Hair follicular keratinocyte (primary cell): ENCODE measurements around the genes PSMF1, SDCBP2 and STK35.

DNA sequence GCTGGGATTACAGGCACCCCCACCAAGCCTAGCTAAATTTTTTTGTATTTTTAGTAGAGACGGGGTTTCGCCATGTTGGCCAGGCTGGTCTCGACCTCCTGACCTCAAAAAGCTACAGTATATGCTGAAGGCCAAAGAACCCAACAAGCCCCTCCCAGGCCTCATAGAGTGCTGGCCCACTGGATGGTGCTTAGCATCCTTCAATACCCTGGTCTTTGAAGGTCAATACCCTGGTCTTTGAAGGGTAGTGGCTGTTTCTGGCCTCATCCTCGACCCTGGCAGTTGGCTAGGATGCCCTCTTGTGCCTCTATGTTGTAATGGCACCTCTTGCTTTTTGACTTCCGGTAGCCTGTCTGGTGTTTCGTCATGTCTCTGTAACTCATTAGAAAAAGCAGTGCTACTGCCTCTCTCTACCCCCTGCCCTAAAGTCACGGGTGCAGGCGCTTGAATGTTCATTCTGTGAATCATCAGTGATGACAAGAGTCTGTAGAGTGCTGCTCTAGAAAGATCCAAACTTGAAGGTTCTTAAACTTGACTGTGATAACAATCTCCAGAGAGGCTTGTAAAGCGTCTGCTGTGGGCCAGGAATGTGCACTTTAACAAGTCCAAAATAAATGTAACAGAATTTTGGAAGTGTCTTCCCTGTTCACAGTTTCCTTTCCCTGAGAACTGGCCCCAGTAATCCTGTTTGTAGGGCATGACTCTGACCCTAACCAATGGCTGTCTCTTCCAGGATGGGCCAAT lies 28.3 kb downstream of the RSPO4 start:
- RAMPAGE, long total RNA, result no peak

DNA sequence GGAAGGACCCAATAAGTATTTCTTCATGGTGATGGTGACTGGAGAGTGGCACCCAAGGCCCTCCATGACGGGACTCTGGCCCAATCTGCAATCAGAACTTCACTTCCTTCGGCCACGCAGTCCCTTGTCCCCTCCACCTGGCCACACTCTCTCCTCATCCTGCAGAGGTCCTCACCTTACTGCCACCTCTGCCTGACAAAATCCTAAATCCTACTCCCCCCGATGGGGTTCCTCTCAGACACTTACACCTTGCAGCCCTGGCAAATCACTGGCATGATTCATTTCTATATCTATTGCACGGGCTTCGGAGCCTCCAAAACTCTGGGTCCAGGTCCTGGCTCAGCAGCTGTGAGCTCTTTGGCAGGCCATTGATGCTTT lies 5.4 kb downstream of the RSPO4 start:
- RAMPAGE, long total RNA, result no peak

- RAMPAGE, long total RNA, result start-site peak on the plus strand at chr20:1118623-1118660, 82 and 87 reads in 2 replicates
Observed at GRCh38 chr20:1118534-1119674, at the start of gene PSMF1. Gene PSMF1, plus strand, starts transcription at chr20:1118602.

GRCh38 chr20:1328988-1329932 lies at the start of gene SDCBP2:
Gene SDCBP2, minus strand, starts transcription at chr20:1329139.
- RAMPAGE, long total RNA, result no peak

DNA sequence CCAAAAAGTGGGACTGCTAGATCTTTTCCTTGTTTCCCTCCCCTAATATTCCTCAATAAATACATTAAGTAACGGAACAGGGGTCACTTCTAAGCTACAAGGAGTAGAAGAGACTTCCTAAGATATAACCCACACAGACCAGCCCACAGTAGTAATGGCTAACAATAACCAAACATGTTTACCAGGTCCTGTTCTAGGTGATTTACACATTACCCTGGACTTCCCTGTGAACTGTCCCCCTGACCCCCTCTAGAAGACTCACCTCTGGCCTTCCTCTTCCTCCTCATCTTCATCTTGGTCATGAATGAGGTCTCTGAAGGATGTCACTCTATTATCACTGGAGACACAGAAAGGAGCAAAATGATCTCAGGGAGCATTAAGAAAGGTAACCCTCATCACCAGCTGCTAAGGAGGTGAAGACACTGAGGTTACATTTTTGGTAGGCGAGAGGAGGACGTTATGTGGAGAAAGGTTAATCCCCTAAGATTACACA lies 8.7 kb downstream of the NSFL1C start:
- RAMPAGE, long total RNA, result no peak

- RAMPAGE, long total RNA, result no peak
Observed at GRCh38 chr20:1618995-1619552, 735 bp downstream of the SIRPB1 start.

DNA sequence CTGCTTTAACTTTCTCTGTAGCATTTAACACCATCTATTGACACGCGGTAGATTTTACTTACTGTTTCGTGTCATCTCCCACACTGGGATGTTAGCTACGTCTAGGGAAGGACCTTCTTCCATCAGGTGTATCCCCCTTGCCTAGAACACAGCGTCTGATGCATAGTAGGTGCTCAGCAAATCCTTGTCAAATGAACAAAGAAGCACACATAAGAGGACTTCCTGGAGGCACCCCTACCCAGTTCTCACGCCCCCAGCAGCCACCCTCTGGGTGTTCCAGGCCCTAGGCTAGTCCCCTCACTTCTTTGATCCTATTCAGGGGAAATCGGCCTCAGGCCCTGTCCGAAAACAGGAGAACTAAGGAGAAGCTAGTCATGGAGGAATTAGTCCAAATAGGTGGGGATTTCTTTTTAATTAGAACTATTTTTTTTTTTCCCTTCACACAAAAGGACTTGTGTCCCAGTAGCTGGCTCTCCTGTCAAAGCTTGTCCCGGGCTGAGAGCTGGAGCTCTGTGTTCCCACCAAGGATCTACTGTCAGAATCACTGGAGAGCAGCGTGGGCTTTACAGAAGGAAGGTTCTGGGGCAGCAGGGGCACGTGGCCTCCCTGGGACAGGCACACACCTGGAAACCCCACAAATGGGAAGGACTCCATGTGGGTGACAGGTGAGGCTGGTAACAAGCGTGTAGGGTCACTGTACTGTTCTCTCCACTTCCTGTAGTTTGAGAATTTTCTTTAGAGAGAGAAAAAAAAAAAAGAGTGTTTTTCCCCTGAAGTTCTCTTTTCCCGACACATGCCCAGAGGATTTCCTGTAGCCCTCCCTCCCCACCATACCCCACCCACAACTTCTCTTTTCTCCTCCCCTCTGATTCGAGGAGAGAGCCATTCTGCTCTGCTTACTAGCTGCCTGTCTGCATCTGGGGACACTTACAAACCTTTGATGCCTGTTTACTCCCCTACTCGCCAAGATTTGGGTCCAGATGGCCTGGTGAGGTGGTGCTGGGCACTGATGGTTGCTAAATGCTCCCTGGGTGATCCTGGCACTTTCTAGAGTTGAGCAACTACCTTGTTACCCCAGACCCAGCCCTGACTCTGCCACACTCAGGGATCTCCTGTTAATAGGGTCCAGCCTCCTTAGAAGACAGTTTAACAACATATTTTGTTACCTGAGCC lies 84.3 kb upstream of the SIRPA start:
- RAMPAGE, long total RNA, result no peak

GRCh38 chr20:1839824-1840529 lies 55.2 kb upstream of the SIRPA start:
- RAMPAGE, long total RNA, result no peak

DNA sequence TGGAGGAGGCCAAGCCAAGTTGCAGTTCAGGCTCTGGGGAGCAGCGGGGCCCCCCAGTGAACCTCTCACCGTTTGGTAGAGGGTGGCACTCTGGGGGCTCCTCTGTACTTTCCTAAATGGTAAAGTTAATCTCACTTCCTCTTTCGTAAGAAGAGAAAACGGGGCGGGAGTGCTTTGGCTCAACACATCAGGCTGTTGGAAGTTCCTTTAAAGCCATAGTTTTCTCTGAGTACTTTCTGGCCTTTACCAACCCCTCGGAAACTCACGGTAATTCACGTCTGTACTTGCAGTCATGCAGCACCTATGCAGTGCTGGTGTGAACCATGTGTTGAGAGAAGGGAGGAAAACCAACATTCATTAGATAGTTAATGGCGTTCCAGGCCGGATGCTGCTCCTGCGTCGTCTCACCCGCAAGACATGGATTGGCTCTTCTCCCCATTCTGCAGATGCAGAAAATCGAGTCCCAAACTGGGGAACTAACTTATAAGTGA lies 2.9 kb downstream of the SIRPA start:
- RAMPAGE, long total RNA, result no peak

- RAMPAGE, long total RNA, result no peak
Observed at GRCh38 chr20:1904153-1904526, 8.9 kb downstream of the SIRPA start.

DNA sequence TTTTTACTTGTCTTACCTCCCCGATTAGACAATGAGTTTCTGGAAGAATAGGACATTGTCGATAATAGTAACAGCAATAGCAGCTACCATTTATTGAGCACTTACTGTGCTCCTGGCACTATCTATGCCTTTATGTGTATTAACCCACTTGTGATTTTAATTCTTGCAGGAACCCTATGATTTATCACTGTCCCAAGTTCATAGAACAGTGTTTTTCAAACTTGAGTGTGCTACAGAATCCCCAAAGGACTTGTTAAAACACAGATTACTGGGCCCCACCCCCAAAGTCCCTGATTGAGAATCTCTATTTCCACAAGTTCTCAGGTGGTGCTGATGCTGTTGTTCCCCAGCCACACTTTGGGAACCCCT lies 35.7 kb downstream of the SIRPA start:
- RAMPAGE, long total RNA, result no peak

GRCh38 chr20:1935236-1936255 lies 40.3 kb downstream of the SIRPA start:
- RAMPAGE, long total RNA, result no peak

- RAMPAGE, long total RNA, result no peak
Observed at GRCh38 chr20:1939539-1939910, 44.3 kb downstream of the SIRPA start.

DNA sequence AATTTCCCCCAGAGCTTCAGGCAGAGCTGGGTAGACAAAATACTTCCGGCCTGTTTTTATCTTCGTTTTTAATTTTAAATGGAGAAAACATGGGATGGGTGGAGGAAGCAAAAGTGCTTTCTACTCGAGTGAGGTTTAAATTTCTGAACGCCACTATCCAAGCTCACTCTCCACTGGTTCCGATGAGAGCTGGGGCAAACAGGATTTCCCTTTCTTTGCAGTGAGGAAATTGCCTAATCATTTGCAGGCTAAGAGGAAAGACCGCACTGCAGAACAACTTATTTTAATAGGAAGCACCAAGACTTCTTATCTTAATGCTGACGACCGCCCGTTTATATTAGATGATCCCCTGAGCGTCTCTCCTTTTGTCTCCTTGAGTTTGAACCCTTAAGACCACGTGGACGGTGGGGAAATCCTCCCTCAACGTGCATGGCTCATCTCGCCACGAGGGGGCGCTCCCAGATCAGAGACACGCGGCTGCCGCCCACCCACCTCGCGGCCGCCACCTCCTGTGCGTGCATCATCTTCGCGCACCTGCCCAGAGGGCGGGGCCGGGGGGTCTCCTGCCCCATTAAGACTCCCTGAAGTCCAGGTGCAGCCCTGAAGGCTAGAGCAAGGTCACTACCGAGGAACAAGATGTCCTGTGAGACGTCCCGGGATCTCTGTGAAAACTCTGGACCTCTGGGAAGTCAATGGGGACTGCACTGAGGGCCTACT lies 28.3 kb downstream of the PDYN start:
- RAMPAGE, long total RNA, result no peak

DNA sequence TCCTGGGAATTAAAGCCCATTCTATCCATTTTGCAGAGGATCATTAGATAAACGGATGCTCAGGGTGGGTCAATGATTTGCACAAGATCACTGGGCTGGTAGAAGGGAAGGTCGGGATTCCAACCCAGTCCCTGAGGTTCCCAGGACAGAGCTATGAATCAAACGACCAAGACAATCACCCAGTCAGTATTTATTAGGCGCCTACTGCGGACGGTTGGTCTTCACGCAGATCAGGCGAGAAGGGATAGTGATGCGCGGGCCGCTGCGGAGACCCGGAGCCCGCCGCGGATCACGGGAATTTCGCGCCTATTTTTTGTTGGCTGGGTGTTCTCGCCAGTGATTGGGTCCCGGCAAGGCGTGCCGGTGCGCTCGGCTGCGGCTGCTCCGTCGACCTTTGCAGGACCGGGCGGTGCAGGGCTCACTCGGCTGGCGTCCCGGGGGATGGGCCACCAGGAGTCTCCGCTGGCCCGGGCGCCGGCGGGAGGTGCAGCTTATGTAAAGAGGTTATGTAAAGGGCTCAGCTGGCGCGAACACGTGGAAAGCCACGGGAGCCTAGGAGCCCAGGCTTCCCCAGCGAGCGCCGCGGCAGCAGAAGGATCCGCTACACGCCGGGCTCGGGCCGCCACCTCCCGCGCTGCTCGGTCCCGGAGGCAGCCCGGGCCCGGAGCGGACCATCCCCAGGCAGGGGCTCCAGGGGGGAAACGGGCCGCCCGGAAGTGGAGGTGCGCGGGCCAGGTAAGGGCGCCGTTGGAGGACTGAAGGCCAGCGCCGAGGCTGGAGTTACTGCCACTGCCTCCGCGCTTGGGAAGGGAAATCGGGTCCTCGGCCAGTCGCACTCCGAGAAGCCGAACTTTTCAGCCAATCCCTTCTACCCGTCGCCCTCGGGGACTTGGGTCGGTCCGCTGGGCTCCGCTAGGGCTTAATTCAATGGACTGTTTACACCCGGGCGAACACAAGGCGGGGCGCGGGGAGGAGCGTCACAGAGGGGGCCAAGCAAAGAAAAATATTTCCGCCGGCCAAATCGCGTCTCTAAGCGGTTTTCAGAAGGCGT lies at the start of gene STK35:
Gene STK35, plus strand, starts transcription at position 387 of the 1,051 bp plus-strand sequence.
- RAMPAGE, long total RNA, result no peak

GRCh38 chr20:2142492-2143175 lies 41.0 kb downstream of the STK35 start:
- RAMPAGE, long total RNA, result no peak

GRCh38 chr20:2234787-2235242 lies 61.0 kb upstream of the TGM3 start:
- RAMPAGE, long total RNA, result no peak

- RAMPAGE, long total RNA, result no peak
Observed at GRCh38 chr20:2236922-2237420, 58.8 kb upstream of the TGM3 start.

DNA sequence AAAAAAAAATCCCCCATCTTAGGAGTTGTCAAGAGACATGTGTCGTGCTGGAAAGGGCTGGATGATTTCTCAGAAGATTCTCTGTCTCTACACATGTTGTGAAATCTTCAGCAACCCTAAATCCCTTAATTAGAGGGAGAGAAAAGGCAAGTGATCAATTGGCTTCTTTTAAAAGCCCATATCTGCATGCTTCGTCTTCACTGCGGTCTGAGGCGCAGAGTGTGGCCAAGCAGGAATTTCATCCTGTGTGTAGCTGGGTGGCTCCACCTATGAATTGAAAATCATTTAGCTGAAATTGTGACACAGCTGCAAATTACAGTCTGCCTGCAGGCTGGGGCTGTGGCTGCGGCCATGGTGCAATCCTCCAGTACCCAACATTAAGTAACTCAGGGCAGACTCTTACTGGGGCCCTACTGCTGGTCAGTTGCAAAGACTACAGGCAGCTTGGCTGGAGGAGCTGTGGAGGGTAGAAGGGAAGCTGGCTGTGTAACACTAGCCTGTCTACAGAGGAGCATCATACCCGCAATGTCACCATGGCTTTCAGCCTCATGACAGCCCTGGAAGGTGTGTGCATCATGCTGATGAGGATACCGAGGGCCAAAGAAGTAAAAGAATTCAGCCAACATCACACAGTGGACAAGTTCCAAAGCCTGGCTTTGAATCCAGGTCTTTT lies 3.1 kb upstream of the TGM3 start:
- RAMPAGE, long total RNA, result no peak

DNA sequence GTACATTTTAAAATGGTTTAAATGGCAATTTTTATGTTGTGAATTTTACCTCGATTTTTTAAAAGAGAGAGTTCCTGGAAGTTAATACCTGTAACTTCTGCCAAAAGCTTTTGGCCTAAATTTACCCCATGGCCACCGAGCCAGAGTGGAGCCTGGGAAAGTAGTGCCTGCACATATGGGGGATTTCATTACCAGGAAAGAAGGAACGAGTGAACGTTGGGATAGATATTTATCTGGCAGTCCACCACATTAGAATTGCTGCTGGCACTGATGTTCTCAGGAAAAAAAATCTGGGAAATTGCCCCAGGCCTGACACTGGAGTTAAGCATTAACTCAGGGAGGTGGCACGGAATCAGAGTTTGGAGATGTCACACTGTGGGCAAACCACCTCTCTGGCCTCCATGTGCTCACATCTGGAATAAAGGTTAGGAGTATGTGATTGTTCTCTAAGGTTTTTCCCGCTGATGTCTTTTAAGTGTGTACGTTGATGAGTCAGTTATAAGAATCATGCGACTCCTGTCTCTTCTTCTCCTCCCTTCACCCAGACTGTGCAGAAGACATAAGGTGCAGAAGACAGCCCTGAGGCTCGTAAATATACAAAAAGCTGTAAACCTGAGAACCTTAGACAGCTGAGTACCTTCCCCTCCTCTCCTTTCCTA lies 7.8 kb downstream of the TGM3 start:
- RAMPAGE, long total RNA, result no peak